NB4 (cell line): ENCODE data around the genes GPR68 and TC2N.

DNA sequence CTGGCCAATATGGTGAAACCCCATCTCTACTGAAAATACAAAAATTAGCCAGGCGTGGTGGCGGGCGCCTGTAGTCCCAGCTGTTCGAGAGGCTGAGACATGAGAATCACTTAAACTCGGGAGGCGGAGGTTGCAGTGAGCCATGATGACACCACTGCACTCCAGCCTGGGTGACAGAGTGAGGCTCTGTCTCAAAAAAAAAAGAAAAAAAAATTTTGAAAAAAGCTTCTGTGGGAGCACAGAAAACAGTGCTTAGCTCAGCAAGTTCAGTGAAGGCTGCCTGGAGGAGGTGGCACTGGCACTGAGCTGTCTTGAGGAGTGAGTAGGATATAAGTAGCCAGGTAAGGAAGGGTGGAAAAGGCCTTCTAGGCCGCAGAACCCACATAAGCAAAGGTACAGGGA lies 25.5 kb downstream of the GPR68 start:
- RRBS: no CpG with 5 or more reads among the region's 7 CpGs

GRCh38 chr14:91244348-91245491 lies at the start of gene GPR68:
TSS of gene GPR68 (minus strand) at chr14:91244704.
- RRBS: 100% methylated on average over 1 of the region's 26 CpGs

- RRBS: no CpG with 5 or more reads among the region's 5 CpGs
These were observed 18.3 kb upstream of the GPR68 start for GRCh38 chr14:91262752-91263213.

DNA sequence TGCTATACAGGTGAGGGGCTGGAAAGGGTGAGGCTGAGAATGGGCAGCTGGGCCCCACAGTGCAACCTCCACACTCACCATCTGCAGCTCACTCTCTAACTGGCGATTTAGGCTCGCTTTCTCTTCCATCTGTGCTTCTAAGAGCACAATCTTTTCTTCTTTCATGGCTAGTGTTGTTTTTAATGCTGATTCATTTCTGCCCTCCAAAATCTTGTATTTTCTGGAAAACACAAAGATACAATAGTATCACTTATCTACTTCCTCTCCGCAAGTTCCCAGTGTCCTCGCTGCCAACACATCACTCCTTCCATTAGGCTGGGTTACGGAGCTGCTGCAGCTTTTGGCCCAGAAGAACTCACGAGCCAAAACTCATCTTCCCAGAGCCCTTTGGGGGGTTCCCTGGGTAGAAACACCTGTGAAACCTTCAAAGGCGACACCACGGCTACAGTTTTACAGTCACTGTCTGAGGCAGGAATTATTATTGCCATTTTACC lies 63.8 kb upstream of the GPR68 start:
- RRBS: no CpG with 5 or more reads among the region's 8 CpGs

DNA sequence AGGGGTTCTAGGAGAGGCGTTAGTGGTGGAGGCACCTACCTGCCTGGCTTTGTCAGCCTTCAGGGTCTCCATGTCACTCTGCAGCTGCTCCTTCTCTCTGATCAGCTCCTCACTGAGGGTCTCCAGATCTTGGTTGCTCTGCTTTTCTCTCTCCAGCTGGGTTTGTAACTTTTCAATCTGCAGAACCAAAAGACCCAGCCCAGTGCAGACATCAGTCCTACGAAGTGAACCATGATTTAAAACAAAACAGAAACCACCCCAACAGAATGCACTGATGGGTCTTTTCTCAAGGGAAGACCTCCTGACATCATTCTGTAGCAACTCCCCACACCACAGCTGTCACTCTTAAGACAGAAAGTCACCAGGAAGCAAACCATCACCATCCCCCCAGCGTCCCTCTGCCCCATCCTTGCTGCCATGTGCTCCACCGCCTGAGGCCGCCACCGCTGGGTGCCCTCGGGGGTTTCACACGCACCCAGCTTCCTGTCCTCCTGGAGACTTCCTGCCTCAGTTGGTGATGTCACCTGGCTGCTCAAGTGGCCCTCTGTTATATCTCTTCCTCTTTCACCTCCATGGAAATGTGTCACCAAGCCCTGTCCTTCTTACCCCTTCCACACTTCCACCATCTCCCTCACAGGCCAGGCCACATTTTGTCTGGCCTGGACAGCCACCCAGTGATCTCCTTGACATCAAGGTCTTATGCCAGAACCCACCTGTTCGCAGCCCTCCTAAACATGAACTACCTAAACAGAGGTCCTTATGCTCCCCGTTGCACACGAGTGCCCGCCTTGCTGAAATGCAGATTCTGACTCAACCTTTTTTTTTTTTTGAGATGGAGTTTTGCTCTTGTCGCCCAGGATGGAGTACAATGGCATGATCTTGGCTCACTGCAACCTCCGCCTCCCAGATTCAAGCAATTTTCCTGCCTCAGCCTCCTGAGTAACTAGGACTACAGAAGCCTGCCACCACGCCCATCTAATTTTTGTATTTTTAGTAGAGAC lies 71.4 kb upstream of the GPR68 start:
- RRBS: no CpG with 5 or more reads among the region's 15 CpGs

GRCh38 chr14:91360982-91361641 lies 56.5 kb downstream of the CCDC88C start:
- RRBS: no CpG with 5 or more reads among the region's 16 CpGs

DNA sequence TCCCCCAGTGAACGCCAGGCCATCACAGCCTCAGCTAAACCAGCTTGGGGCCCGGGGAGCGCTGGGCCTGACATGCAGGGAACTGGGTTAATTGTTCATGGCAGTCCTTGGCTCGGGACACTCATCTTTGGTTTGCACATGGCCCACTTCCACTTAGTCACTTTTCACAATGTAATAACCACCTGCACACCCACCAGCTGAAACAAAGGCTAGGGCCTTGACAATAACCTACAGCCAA lies 39.4 kb downstream of the CCDC88C start:
- RRBS: no CpG with 5 or more reads among the region's 4 CpGs

GRCh38 chr14:91397522-91397835 lies 20.1 kb downstream of the CCDC88C start:
- RRBS: no CpG with 5 or more reads among the region's 9 CpGs

DNA sequence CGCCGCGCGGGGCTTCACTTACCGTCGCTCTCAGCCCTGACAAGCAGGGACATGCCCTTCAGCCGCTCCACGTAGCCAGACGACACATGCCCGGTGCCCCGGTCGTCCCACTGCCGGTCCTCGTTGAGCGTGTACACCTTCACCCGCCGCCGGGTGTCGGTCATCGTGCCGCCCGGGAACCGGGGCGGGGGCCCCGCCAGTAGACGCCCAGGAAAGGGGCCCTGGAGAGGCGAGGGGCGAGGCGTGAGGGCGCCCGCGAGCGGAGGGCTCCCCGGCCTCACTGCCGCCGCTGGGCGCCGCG lies 676 bp downstream of the PPP4R3A start:
- RRBS: 2% methylated on average over 15 of the region's 39 CpGs

DNA sequence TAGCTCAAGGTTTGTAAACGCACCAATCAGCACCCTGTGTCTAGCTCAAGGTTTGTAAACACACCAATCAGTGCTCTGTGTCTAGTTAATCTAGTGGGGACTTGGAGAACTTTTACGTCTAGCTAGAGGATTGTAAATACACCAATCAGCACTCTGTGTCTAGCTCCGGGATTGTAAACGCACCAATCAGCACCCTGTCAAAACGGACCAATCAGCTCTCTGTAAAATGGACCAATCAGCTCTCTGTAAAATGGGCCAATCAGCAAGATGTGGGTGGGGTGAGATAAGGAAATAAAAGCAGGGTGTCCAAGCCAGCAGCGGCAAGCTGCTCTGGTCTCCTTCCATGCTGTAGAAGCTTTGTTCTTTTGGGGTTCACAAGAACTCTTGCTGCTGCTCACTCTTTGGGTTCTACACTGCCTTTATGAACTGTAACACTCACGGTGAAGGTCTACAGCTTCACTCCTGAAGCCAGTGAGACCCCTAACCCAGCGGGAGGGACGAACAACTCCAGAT lies 68.6 kb upstream of the PPP4R3A start:
- RRBS: no CpG with 5 or more reads among the region's 9 CpGs

DNA sequence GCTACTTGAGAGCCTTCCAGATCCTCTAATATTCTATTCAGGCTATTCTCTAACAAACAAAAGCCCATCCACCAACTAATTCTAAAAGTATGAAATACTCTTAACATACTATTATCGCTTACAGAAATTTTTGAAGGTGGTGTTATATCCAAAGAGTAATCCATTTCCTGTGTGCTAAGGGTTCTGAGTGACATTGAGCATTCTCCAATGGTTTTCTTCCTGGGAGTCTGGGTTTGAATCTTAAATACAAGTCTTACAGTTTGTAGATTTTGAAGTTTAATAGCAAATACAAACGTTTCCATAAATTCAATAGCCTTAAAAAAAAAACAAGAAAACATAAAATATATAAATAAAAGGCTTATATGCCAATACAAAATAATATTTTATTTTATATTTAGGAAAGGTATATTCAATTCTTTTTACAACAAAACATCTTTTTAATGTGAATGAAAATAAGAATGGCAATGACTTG lies 60.4 kb upstream of the CATSPERB start:
- RRBS: no CpG with 5 or more reads among the region's 2 CpGs

DNA sequence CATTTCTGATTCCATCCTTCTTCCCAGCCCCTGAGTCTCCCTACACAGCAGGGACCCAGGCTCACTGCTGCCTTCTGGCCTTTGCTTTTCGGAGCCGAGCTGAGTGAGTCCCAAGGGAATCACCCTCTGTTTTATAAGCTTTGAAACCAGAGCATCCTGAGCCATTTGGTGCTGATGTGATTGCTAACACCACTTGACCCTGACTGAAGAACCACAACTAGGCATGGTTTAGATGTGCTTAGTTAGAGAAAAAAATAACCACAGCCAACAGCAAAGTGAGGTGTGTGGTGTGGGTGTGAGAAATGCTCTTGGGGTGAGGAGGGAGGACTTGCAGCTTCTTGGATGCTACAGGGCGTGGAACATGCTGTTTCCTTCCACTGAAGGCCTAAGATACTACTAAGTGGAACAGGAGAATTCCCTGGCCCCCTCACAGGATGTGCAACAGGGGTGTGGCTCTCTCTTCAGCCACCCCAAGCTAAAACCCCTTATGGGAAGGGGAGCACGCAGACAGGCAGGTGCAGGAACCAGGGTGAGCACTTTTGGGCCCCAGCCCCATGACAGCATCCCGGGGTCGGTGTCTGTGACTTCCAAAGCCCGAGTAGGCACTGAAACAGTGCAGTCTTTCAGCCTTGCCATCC lies at the start of gene TC2N:
Gene TC2N (minus strand): TSS at position 205 of the 638 bp plus-strand sequence.
- RRBS: no CpG with 5 or more reads among the region's 7 CpGs

GRCh38 chr14:91889200-91890219 lies 22.2 kb upstream of the TC2N start:
- RRBS: 95% methylated on average over 5 of the region's 18 CpGs

DNA sequence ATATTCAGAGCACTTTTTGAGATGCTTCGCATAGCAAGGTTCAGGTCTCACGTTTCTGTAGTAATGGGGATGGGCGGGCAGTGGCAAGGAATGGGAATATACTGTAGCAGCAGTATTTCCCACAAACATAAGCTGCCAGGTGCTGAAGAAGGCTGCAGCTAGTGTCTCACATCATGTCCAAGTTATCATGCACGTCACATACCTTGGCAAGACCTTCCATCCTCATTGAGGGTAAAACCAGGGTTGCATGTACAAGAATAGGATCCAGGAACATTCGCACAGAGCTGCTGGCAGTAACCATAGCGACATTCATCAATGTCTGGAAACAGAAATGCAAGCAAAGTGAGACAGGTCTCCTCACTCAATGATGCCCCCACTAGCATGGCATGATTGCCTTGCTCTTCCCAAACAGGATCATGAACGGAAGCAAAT lies 23.7 kb upstream of the TC2N start:
- RRBS: no CpG with 5 or more reads among the region's 7 CpGs

- RRBS: no CpG with 5 or more reads among the region's 7 CpGs
These were observed 955 bp downstream of the FBLN5 start for GRCh38 chr14:91946587-91946891.

GRCh38 chr14:91947759-91948397 lies 384 bp upstream of the FBLN5 start:
- RRBS: 12% methylated on average over 16 of the region's 37 CpGs

- RRBS: no CpG with 5 or more reads among the region's 9 CpGs
These were observed 34.5 kb downstream of the TRIP11 start for GRCh38 chr14:92004908-92006202.

GRCh38 chr14:92549267-92549838 lies 35.8 kb downstream of the RIN3 start:
- RRBS: no CpG with 5 or more reads among the region's 12 CpGs

GRCh38 chr14:92609141-92609757 lies 95.7 kb downstream of the RIN3 start:
- RRBS: no CpG with 5 or more reads among the region's 8 CpGs

GRCh38 chr14:92652898-92653041 lies 95.7 kb downstream of the LGMN start:
- RRBS: no CpG with 5 or more reads among the region's 5 CpGs